Trachea (tissue), 1 donor: ENCODE results near the genes NEDD1 and NR1H4.

DNA sequence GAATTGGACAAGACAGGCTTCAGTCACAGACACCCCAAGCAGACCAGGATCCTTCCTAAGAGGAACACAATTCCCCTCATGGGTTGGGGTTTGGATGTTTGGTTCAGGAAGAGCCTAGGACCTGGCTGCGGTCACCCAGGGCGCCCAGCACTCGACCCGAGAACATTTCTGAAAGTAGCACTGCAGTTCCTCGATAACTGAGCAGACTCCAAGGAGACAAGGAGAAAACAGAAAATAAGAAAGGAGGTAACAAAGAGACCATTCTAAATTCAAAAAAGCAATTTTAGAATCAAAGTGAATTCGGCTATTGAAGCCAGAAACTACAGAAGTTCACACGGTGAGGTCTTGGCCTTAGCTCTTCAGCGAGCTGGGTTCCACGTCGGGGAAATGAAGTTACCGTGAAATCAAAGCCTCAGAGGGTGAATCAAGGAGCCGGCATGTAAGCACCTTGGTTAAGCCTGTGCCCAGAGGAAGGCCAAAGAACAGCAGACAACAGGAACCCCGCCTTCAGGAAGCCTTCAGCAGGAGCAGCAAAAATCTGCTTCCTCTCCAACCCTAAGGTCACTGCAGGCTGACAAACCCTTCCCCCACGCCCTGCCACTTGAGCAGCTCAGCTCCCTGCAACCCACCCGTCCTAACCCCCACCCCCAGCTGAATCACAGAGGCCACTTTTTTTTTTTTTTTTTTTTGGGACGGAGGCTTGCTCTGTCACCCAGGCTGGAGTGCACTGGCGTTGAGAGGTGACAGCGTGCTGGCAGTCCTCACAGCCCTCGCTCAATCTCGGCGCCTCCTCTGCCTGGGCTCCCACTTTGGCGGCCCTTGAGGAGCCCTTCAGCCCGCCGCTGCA, 72.8 kb upstream of the LTA4H start:
- PRO-cap = no peak

- PRO-cap = no peak
Measured at GRCh38 chr12:96108835-96109382, 73.5 kb upstream of the LTA4H start.

DNA sequence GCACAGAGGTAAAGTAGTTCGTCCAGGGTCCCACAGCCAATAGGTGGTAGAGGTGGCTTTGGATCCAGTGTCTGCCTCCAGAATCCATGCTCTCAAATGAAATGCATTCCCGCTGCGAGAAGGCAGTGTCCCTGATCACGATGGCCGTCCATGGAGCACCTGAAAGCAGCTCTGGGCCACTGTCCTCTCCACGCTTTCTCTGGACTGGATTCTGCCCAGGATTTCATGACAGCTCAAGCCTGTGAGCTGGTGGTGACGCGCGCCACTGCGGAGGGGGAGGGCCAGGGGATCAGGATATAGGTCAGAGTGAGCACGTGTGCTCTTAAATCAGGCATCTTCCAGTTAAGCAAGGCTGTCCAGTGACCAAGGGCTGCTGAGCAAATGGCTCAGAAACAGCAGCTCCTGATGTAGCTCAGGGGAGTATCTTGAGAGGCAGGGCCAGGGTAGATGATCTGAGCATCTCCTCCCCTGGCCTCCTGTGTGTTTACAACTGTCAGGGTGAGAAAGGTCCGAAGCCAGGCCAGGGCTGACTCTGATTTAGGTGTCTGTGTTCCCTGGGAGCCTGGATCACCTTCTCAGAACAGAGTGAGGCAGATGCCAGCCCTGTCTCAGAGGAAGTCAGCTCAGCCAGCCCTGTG, 55.1 kb downstream of the ELK3 start:
- PRO-cap = bidirectional peak, plus-strand start at position 355 of the sequence, minus-strand start at position 201 of the sequence

GRCh38 chr12:96445578-96446266, 43.7 kb upstream of the CFAP54 start:
- PRO-cap = no peak

- PRO-cap = bidirectional peak, plus-strand start at chr12:96907233, minus-strand start at chr12:96907149
Measured at GRCh38 chr12:96906401-96907657, at the start of gene NEDD1. Gene NEDD1, plus strand, starts transcription at chr12:96907257.

DNA sequence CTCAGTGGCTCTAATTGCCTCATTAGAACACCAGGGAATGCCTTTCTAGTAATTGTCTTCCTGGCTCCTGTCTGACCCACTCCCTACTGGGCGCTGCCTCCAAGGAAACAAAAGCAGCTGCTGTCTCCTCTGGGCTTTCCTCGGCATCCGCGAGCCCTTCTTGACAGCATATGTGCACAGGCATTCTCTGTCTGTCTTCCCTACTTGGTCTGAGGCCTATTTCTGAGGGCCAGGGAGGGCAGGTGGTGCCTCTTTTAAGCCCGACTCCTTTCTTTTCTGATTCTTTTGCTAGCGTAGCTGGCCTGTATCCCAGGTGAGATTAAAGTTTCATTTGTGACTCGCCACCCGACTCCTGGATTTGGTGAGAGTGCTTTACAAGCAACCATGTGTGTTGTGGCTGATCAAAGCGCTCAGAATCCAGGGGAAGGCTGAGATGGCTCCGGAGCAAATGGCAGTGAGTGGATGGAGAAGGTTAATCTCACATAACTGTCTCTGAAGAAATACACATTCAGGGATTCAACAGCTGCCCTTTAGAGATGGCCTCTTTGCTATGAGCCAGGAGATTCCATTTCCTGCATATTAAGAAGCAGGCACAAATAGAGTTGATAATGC, 369.2 kb downstream of the NEDD1 start:
- PRO-cap = no peak

DNA sequence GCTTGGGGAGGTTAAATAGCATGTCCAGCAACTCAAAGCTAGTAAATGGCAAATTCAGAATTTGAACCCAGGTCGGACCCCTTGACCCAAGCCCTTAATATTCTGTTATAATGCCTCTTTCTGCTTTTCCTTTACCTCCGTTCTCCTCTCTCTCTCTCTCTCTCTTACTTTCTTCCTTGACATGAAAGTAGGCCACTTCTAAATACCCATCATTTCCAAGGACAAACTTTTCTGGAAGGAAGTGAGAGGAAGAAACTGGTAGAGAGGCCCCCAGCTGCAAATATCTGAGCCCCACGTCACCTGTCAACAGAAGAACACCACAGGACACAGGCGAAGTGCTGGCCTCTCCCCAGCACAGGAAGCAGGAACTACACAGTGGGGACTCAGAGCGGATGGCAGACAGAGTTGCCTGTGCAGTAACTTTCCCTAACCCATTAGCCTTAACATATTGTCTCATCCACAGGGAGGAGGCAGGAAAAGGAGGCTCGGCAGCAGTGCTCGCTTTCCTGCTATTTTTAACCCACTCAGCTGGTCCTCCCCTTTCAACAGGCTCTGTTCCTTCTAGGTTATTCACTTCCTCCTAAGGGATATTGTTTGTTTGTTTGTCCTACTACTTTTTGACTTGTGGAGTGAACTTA, 111.5 kb upstream of the TMPO start:
- PRO-cap = no peak

DNA sequence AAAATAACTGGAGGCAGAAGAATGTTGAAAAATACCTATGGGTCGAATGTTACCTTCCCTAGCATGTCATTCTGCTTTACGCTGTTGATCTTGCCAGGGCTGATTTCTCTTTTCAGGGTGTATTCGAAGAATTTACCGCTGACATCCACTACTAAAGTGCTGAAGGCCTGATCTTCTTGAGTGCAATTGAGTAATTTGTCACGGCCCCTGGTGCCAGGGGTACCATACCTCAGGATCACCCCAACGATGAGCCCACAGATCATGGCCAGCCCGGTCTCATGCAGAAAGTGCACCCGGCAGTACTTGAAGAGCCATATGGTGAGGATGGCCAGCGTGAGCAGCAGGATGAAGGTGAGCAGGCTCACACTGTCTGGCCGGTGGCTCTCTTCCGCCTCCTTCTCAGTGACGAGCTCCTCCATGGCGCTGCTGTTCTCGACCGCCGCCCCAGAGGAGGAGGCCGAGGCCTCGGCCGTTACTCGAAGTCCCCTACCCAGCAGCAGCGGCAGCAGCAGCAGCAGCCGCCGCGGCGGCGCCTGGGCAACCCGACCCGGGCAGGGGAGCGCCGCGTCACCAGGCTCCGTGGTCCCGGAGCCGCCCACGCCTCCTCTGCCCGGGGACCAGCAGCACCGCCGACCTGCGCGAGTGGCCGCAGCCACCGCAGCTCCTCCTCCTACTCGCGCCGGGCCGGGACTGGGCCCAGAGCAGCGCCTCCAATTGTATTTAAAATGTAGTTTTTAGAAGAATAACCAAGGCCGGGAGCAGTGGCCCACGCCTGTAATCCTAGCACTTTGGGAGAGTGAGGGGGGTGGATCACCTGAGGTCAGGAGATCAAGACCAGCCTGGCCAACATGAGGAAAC, 58.6 kb upstream of the TMPO start:
- PRO-cap = no peak

DNA sequence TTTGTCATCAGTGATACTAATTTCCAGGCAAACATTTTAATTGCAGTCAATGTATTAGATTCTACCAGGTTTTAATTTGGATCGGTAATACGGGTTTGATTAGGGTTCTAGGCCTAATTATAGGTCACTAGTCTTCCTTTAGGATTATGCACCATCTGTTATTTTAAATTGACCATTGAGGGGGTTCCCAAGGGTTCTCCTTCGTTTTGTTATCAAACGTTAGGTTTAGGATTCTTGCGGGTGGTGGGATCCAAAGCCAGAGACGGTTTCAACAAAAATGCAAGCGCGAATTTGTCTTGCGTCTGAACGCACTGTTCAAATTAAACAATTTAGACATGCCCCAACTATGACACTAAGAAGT, 790 bp upstream of the TMPO start:
- PRO-cap = no peak

DNA sequence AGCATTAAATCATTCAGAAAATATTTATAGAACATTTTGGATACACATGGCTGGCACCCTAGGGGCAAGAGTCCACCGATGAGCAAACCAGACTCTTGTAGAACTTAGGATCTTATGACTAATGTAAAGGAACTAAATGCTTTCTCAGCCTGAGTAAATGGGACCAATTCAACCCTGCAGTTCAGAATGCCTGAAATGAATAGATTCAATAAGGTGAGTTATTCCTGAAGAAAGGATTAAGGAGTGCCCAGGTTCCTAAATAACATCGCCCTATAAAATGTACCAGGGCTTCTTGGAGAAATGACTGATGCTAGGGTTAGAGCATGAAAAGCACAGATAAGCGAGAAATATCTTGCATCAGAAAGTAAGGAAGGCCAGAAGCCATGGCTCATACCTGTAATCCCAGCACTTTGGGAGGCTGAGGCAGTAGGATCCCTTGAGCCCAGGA, 19.1 kb upstream of the SLC25A3 start:
- PRO-cap = no peak

- PRO-cap = no peak
Measured at GRCh38 chr12:98592718-98593163, 745 bp upstream of the SLC25A3 start.

- PRO-cap = no peak
Measured at GRCh38 chr12:98646332-98646746, 1.2 kb downstream of the APAF1 start.

GRCh38 chr12:98857067-98857649, 212.1 kb downstream of the APAF1 start:
- PRO-cap = no peak

GRCh38 chr12:100167002-100167861, 24.6 kb upstream of the BLTP3B start:
- PRO-cap = no peak

- PRO-cap = no peak
Measured at GRCh38 chr12:100229171-100229719, 28.6 kb downstream of the ACTR6 start.

GRCh38 chr12:100328903-100329404, 27.9 kb upstream of the SLC17A8 start:
- PRO-cap = no peak

GRCh38 chr12:100473488-100474217, at the start of gene NR1H4:
Gene NR1H4, plus strand, starts transcription at chr12:100473866.
- PRO-cap = no peak

GRCh38 chr12:100567216-100567706, 6.2 kb upstream of the GAS2L3 start:
- PRO-cap = no peak

GRCh38 chr12:101540059-101540609, 54.6 kb upstream of the MYBPC1 start:
- PRO-cap = unidirectional peak, plus-strand start at chr12:101540339

GRCh38 chr12:101617048-101617434, 22.3 kb downstream of the MYBPC1 start:
- PRO-cap = no peak